Vagina (tissue), 1 donor: ENCODE measurements around a stretch of chr21.

DNA sequence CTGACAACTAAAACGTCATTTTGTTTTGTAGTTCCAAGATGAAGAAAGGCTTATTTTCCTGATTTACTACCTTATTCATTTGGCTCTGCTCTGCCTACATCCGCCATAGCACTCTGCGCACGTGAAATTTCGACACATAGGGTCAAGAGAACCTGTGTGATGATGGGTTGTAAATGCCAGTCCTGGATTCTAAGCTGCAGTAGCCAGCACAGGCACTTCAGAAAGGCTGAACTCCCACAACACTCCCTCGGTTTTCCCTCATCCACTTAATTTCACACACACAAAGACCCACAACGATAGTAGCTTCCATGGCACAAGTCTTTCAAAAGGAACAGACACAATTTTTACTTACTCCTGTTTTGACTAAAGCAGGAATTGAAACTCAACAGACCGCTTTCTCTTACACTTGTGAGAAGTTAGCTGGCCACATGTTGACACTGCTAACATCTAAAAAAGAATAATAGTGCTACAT lies 1.3 kb upstream of the RUNX1 start:
- PRO-cap = no peak
- RAMPAGE, long total RNA = no peak

- PRO-cap = no peak
- RAMPAGE, long total RNA = no peak
Observed at GRCh38 chr21:35190475-35190901, 141.4 kb upstream of the RUNX1 start.

DNA sequence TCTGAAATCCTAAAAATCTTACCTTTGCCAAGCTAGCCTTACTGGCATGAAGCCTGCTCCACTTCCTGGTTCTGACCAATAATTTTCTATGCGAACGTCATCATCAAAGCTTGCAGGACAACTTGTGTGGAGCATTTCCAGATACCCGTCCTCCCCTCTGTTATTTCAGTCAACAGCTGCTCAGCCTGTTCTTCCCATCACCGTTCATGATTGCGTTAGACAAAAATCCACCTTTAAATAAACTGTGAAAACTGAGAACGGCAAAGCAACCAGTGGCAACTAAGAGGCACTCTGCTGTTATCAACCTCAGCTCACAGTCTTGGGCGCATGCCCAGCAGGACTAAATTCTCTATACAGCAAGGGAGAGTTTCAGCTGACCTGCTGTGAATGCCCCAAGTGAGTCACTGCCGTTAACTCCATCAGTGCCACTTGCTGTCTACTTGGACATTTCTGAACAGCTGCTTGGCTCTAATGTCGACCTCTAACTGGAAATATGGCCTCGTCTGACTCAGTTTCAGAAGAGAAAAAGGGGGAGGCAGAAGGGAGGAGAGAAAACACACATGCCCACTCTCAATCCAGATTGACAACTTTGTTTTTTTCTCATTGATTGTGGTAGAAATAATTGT lies 207.5 kb upstream of the RUNX1 start:
- PRO-cap = unidirectional peak, plus-strand start at position 263 of the sequence
- RAMPAGE, long total RNA = no peak

- PRO-cap = no peak
- RAMPAGE, long total RNA = no peak
Observed at GRCh38 chr21:36072781-36073721, 3.2 kb downstream of the CBR1 start.

DNA sequence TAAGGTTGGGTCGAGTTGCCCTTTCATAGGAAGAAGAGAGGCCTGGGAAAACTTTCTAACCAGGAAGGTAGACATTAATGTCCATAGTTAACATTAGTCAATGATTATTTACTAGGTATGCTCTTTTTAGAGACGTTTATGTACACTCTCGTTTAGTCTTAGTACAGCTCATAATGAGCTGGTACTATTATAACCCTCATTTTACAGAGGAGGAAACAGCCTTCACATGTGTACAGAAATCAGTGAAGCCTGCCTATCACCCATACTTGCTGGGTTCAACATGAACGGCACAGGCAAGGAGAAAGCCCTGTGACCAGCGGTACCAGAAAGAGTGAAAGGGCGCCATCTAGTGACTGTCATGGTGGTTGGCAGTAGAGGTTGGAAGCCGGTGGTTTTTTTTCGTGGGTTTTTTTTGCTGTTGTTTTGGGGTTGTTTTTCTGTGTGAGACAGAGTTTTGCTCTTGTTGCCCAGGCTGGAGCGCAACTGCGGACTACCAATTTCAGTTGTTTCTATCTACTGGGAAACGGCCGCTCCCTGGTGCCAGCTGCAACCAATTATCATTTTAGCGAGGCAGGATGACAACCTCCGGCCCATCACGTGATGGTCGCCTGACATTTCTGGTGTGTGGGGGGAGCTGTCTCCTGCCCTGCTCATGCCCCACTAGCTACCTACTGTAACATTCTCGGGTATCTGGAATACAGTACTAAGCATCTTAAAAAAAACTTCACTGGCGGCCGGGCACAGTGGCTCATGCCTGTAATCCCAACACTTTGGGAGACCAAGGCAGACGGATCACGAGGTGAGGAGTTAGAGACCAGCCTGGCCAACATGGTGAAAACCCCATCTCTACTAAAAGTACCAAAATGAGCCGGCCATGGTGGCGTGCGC lies 22.0 kb upstream of the CBR3 start:
- PRO-cap = no peak
- RAMPAGE, long total RNA = no peak

DNA sequence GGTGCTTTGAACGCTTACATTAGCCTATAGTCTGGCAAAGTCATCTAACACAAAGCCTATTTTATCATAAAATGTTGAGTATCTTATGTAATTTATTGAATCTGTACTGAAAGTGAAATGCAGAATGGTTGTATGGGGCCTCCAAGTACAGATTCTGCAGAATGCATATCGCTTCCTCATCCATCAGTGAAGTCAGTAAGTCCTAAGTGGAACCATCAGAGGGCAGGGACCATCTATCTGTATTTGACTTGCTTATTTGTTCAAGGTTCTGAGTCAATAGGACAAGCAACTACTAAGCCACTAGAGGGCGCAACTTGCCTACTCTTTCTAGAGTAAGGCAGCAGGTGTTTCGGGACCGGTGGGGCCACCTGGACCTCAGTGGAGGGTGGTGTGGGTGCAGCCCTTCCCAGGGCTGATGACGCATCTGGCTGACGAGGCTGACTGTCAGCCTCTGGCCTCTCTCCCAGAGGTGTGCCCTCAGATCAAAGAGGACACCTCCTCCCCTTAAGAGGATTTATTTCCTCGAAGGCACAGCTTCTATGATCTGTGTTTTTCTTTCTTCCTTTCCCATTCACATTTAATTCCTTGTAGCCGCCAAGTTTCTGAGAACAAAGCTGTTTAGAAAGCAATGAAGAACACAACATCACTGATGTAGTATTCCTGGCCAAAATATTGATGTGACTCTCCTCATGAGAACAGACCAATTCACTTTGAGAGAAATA lies 6.6 kb downstream of the CBR3 start:
- PRO-cap = no peak
- RAMPAGE, long total RNA = start-site peak on the minus strand centred at position 361 of the sequence, 55 bp wide, 6 reads; start-site peak on the minus strand centred at position 526 of the sequence, 99 bp wide, 7 reads

GRCh38 chr21:36173810-36174166 lies 17.2 kb downstream of the DOP1B start:
- PRO-cap = no peak
- RAMPAGE, long total RNA = no peak

DNA sequence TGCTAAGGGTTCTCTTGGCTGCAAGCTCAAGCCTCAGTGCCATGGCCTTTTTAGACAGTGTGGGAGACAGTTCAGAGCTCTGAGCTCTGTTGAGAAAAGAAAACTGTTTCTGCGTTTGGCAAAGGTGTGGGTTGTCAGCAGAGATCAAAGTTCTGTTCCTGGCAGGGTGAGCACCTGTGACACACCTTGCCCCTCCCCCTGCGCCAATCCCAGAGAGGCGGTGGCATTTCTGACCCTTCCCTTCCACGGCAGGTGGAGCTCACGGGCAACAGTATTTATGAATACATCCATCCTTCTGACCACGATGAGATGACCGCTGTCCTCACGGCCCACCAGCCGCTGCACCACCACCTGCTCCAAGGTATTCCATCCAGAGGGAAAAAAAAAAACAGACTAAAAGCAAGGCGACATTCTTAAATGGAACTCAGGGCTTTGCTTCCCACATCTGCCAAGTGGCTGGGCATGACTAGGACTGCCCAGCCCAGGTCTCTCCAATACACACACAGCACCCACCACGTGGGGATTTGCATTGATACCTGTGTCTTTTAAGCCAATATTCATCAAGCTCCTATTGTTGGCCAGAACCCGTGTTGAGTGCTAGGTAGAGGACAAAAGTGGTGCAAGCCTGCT lies 20.8 kb downstream of the SIM2 start:
- PRO-cap = no peak
- RAMPAGE, long total RNA = no peak

DNA sequence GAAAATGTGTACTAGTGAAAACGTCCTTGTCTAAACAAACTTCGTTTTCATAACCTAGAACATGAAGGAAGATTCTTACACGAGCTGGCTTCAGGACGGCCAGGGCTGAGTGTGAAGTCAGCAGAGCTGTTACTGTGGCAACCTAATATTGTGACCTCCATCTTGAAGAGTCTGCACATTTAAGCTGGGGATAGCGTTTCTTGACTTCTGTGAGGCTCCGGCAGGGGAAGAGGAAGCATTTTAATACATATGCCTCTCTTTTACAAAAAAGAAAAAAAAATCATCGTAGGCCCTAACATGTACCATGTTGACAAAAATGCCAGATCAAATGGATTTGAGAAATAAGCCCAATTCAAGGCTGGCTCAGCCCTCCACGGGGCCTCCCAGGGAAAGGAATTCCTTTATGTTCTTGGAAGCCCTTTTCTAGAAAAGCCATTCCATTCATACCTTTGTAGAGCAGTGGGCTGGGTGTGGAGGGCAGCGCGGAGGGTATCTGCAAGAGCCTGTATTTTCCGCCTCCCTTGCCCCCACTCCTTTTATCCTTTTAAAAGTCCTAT lies 51.1 kb downstream of the SIM2 start:
- PRO-cap = no peak
- RAMPAGE, long total RNA = no peak

GRCh38 chr21:37105275-37105776 lies 32.3 kb downstream of the TTC3 start:
- PRO-cap = no peak
- RAMPAGE, long total RNA = no peak

- PRO-cap = no peak
- RAMPAGE, long total RNA = start-site peak on the plus strand at chr21:37165950-37166073, 50 reads
Observed at GRCh38 chr21:37165318-37166142, 92.5 kb downstream of the TTC3 start.

DNA sequence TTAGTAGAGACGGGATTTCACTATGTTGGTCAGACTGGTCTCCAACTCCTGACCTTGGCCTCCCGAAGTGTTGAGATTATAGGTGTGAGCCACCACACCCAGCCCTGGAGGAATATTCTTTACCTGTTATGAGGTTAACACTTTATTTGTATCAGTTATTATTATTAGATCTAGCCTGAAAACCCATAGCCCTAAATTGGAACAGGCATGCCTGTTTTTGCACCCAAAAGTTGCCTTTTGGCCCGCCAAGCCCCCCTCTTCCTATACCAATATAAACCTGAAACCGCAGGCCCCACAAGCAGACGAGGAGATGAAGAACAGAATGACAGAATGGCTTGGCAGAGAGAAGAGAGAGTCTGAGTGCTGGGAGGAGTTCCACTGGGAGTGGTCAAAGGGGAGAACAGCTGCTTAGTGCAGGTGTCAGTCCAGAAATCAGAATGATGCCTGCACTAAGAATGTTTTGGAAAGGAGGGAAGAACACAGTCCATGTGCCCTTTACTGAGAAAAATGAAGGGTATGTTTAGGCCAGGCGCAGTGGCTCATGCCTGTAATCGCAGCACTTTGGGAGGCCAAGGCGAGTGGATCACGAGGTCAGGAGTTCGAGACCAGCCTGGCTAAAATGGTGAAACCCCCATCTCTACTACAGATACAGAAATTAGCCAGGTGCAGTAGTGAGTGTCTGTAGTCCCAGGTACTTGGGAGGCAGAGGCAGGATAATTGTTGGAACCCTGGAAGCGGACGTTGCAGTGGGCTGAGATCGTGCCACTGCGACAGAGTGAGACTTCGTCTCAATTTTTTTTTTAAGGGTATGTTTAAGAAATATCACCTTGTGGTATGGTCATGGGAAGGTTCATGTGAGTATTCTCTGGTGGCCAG lies 9.4 kb downstream of the DYRK1A start:
- PRO-cap = no peak
- RAMPAGE, long total RNA = no peak

DNA sequence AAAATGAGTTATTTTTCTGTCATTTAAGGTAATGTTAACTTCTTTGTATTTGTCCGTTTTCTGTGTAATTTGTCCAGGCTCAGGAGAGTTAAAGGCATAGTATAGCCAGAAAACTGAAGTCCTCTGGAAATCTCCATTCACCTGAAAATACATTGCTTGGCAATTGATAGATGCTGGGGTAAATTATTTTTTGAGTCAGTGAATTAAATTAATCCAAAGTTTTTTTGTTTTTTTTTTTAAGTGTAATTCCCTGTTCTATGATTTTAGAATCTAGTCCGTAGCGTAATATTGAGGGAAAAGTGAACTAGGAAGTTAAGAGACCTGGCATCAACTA lies 29.7 kb downstream of the DYRK1A start:
- PRO-cap = no peak
- RAMPAGE, long total RNA = no peak

GRCh38 chr21:37398348-37399129 lies 32.0 kb downstream of the DYRK1A start:
- PRO-cap = no peak
- RAMPAGE, long total RNA = no peak

DNA sequence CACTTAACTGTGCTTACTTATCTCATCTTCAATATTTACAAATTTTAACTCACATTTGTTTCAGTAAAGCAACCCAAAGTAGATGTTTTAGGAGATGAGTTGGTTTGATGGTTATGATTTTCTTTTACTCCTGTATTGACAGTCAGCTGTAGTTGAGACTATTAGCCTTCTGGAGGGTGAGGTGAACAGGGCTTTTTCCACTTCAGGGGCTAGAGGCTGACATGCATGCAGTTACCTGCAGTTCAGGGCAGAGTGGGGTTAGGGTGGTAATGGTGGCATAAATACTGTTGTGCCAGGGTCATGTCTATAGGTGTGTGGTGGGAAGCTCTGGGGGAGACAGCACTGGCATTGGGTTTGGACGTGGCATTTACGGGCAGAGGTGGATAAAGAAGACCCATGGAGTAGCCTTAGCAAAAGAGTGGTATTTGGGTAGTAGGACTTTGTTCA lies 42.1 kb downstream of the DYRK1A start:
- PRO-cap = no peak
- RAMPAGE, long total RNA = no peak

GRCh38 chr21:37446373-37447022 lies 79.9 kb downstream of the DYRK1A start:
- PRO-cap = no peak
- RAMPAGE, long total RNA = no peak

DNA sequence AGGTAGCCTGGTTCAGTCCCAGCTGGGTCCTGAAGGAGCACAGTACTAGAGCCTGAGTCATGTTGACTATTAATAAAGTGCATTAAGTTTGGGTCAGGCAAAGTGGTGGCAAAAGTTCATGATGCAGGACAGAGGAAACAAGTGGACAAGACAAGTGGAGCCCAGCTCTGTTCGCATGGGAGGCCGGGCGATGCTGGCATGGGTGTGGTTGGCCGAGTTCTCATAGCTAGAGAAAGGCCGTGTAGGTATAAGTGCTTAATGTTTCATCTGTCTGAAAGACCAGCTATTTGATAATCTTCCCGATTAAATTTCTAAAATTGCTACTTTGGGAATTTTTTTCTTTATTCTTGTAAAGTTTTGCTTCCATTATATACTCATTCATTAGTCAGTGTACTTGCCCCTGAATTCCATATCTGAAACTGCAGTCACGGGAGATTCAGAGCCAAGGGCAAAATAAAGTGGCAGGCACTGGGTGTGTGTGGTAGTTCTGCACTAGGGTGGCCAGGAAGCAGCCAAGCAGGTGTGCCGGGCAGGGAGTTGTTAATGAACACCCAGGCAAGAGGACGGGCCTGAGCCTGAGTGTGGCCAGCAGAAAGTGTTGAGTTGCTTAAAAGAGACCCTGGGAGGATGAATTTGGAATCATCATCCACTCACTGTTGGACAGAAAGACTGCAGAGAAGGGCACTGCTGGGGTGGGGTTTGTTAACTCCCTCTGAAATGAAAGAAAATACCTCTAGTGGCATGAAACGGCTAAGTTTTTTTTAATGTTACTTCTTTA lies 150.7 kb downstream of the DYRK1A start:
- PRO-cap = no peak
- RAMPAGE, long total RNA = no peak

DNA sequence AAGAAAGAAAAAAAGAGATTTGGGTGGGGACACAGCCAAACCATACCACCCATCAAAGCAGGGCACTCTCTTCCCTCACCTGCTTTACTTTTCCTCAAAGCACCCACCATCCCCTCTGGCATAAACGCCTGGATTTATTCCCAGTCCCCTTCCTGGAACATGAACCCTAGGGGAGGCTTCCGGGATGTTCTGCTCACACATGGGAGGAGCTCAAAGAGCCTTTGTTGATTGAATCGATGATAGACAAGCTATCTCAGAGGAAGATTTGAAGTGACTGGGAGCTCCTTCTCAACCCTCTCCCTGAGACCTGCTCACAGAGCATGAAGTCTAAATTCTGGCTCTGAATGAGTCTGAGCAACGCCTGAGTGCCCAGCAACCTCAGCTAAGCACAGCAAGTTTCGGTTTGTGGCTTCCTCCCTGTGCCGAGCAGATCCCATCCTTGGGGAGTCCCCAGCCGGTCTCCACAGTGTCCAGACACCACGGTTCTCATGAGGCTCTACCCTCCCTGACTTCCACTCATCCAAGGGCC lies 190.6 kb downstream of the DYRK1A start:
- PRO-cap = no peak
- RAMPAGE, long total RNA = no peak

DNA sequence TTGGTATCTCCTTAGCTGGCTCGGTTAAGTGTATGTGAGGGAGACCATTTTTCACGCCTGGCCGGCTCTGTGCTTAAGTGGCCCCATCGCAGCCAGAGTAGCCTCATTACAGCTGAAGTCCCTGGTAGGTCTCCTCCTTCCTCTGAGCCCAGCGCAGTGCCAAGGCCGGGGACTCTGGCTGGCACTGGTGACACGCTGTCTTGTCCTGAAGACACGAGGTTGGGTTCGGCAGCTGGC lies 196.4 kb downstream of the DYRK1A start:
- PRO-cap = no peak
- RAMPAGE, long total RNA = no peak

DNA sequence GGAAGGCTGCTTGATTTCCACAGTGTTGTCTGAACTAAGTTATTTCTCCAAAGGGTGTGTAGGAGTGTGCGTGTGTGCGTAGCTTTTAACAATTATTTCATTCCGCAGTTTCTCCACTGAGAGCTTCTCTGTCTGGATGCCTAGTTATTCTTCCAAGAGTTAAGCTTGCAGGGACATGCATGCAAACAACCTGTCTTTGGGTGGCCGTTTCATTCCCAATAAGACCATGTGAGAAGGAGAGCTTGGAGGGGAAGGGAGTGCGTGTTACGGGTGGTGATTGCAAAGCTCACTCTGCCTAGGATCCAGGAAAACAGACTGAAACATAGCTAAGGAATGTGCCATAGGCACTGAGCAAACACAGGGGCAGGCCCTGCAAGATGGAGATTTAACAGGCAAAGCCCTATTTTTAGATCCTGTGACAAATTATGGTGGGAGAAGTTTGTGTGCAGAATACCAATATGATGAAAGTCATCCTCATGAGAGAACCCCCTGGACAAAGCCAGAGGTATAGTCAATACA lies 269.8 kb downstream of the DYRK1A start:
- PRO-cap = no peak
- RAMPAGE, long total RNA = no peak